Mesenchymal stem cell of adipose (primary cell): ENCODE data around the genes DGKE and MSI2.

GRCh38 chr17:55587442-55588246 is 135.0 kb downstream of the TMEM100 start:
- CAGE, long polyA plus RNA: no peak

DNA sequence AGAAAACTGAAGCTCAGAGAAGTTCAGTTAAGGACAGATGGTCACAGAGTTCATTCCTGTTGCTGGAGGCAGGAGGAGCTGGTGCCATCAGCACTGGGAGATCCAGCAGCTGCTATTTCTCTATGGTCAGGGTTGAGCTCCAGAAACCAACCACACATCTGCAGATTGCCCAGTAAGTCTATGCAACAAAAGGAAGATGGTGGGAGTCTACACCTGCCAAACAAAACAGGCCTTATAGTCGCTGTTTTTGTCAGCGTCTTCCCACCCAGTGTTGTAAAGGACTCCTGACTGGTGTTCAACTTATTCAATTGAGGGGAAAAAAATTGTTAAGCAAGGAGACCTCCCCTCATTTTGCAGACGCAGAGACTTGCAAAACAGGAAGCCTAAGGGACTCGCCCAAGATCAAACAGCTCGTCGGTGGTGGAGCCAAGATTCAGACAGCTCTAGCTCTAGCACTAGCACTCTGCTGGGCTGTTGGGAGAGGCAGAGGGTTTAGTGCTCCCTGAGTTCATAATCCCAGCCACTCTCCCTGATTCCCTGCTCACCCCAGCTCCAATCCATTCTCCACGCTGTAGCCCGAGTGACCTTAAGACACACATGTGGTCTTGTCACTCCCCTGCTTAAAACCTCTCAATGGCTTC is 9.0 kb downstream of the NOG start:
- CAGE, long polyA plus RNA: no peak

- CAGE, long polyA plus RNA: no peak
Measured at GRCh38 chr17:56833978-56834307, at the start of gene DGKE. Gene DGKE (plus strand): TSS chr17:56834151.

DNA sequence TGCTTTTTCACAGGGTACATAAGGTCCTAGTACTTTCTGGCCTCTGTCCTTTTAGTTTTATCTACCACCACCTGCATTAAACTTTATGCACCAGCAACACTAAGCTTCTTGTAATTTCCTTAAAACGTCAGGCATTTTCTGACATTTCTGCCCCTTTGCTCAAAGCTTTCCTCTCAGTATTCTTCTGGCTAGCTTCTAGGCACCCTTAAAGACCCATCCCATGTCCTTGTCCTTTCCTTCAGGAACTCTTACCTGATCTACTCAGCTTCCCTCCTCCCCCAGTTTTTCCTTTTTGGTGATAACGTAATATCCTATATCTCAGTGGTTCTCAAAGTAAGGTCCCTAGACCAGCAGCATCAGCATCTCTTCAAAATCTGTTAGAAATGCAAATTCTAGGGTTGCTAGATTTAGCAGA is 2.8 kb downstream of the DGKE start:
- CAGE, long polyA plus RNA: no peak

GRCh38 chr17:56887512-56888094 is 26.2 kb downstream of the TRIM25 start:
- CAGE, long polyA plus RNA: no peak

DNA sequence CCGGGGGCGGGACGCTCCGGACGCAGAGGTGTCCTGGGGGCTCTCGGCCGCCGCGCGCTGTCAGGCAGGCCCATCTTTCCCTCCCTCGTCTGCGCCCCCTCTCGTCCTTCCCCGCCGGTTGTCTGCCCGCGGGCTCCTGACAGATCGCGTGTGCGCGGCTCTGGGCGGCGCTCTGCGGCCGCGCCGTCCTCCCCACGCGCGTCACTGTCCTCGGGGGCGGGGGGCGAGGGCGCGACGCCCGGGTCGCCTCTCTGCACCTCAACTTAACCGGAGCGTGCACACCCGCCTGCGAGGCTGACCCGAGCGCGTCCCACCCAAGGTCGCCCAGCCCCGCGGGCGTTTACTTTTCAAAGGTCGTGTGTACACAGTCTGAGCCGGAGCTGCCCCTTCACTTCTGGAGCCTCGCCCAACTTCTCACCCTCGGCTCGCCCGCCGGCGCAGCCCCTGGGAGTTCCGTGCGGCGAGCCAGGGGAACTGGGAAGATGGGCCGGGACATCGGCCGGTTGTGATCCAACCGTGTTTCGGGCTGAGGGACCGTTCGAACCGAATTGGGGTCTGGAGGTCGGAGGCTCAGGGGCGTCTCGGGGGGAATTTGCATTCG is 568 bp downstream of the AKAP1 start:
- CAGE, long polyA plus RNA: no peak

GRCh38 chr17:57092096-57092684 is 7.1 kb downstream of the AKAP1 start:
- CAGE, long polyA plus RNA: no peak

DNA sequence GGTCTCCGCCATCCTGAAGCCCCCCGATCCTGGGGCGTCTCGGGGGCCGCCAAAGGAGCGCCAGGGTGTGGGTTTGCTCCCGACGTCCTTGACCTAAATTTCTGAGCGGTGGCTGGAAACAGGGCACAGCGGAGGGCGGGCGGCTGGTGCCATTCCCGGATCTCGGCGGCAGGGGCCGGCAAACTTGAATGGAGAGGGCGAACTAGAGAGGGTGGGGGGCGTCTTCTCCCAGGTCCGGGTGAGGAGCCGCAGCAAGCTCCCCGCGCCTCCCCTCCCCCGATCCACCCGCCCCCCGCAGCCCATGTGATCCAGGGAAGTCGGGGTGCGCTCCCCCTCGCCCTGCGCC is 435 bp upstream of the MSI2 start:
- CAGE, long polyA plus RNA: no peak

GRCh38 chr17:57256261-57257207 is at the start of gene MSI2:
Gene MSI2 (plus strand): TSS chr17:57256523.
- CAGE, long polyA plus RNA: no peak

GRCh38 chr17:57258411-57259009 is 2.2 kb downstream of the MSI2 start:
- CAGE, long polyA plus RNA: no peak

- CAGE, long polyA plus RNA: no peak
Measured at GRCh38 chr17:57278717-57279434, 22.6 kb downstream of the MSI2 start.

DNA sequence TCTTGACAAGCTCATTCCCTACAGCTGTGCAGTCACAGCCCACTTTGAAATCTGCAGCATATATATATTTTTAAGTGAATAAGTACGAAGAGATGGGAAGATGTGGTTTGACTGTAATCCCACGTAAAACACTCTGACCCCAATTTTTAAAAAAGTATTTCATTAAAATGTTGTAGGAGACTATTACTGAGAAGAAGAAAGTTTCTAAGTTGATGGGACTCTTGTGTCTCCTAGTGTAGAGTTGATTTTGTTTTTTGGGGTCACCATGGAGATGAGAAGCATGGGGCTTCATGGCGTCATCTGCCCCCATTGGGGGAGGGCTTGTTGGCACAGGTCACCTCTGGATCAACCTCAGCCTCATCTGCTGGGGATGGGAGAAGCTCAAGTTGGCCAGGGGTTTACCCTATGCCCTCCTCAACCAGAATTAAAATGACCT is 28.2 kb downstream of the MSI2 start:
- CAGE, long polyA plus RNA: no peak

DNA sequence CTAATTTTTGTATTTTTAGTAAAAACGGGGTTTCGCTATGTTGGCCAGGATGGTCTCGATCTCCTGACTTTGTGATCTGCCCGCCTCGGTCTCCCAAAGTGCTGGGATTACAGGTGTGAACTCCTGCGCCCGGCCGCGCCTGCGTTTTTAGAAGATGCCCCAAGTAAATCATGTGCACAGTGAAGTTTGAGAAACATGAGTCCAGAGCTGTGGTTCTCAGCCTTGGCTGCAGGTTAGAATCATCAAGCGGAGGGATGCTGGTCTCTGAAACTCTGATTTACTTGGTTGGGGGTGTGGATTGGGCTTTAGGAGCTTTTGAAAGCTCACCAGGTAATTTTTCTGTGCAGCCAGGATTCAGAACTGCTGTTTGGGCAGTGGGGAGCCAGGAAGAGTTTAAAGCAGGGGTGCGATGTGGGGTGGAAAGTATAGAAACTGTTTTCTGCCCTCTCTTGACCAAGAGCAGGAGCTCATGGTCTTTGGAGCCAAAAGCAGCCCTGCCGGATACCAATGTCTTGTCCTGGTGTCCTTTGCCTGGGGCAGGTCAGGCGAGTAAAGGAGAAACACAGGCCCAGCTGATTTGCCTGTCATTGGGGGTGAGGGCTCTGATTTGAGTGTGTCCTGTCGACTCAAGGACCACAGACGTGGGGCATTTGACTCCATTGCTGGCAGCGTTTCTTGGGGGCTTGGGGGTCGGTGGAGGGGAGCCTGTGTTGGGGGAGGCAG is 58.6 kb downstream of the MSI2 start:
- CAGE, long polyA plus RNA: no peak

DNA sequence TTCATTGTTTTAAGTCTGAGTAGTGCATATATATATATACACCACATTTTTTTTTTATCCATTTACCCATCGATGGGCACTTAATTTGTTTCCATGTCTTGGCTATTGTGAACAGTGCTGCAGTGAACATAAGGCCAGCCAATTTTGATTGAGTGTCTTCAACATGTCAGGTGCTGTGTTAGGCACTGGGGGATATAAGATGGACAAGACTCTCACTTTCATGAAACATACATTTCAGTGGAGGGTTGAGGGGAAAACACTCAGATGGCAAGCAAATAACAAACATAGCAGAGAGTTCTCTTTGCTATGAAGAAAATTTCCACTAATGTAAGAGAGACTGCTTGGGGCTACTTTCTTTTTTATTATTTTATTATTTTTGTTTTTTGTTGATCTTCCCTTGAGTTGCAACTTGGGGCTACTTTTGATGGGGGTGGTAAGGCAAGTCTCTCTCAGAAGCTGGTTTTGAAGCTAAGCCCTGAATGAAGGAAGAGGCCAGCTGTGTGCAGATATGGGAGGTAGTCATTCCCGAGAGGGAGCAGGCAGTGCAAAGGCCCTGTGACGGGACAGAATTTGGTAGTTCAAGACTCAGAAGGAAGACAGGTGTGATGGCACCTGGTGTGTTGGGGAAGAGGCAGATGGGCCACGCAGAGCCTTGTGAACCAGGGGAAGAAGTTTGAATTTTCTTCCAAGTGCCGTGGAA is 178.6 kb downstream of the MSI2 start:
- CAGE, long polyA plus RNA: no peak

DNA sequence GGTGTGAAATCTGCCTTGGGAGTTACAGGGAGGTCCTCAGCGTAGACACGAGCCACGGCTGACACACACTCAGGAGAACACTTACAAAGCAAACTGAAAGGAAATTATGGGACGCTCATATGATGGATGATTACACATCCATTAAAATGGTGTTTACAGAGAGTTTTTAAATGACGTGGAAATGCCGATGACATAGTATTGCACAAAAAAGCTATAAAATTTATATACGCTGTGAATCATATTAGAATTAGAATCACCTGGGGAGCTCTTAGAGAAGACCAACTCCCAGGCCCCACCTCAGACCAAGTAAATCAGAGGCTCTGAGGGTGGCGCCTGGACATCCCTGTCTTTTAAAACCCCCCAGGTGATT is 175.2 kb downstream of the CCDC182 start:
- CAGE, long polyA plus RNA: no peak

DNA sequence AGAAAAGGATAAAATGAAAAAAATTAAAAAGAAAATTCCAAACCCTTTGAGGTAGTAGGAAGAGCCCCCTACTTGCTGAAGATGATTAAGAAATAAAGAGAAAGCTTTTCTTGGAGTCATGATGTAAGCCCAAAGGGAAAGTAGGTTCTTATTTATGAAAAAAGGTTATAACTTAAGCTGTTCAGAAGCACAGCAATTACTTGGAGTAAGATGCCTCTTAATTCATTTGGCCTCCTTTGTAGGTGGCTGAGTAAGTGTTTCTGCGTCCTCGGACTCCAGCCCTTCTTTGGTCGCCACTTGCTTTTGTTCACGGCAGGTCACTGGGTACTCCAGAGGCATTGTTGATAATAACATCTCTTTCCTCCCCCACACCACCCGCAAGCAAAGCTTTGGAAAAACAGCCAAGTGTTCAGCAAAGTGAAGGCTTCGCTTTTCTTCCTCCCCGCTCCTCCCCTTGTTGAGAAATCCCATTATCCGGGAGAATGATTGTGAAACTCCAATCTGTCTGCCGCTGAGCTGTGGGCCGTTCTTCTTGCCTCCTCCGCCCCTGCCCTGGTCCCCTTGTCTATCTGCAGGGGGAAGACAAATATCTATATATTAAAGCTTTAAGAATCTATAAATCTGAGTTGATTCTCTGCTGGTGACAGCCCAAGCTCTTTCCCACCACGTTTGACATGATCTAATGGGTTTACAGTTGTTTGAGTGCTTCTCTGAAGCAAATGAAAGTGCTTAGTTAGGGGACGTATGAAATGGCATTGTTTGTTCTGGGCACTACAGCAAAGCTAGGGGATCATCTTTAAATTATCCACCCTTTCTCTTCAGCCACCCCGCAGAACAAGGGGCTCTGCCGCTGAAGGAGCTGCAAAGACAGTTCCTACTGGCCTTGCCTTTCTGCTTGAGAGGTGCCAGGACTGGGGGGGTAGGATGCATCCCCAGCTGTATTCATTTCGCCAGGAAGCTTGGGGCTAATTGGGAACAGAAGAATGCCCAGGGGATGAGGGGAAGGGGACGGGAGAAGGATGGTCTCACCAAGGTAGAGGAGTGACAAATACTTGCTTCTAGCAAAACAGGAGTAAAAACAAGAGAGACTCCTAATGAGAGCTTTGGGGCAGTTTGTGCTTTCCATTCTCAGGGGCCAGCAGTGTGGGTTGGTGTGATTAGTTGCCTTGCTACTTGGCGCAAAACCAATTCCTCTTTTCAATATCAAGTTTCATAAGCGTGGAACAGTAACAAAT is 167.1 kb downstream of the CCDC182 start:
- CAGE, long polyA plus RNA: no peak

- CAGE, long polyA plus RNA: no peak
Measured at GRCh38 chr17:57579161-57579413, 166.0 kb downstream of the CCDC182 start.

GRCh38 chr17:57726524-57727453 is 18.3 kb downstream of the CCDC182 start:
- CAGE, long polyA plus RNA: no peak

DNA sequence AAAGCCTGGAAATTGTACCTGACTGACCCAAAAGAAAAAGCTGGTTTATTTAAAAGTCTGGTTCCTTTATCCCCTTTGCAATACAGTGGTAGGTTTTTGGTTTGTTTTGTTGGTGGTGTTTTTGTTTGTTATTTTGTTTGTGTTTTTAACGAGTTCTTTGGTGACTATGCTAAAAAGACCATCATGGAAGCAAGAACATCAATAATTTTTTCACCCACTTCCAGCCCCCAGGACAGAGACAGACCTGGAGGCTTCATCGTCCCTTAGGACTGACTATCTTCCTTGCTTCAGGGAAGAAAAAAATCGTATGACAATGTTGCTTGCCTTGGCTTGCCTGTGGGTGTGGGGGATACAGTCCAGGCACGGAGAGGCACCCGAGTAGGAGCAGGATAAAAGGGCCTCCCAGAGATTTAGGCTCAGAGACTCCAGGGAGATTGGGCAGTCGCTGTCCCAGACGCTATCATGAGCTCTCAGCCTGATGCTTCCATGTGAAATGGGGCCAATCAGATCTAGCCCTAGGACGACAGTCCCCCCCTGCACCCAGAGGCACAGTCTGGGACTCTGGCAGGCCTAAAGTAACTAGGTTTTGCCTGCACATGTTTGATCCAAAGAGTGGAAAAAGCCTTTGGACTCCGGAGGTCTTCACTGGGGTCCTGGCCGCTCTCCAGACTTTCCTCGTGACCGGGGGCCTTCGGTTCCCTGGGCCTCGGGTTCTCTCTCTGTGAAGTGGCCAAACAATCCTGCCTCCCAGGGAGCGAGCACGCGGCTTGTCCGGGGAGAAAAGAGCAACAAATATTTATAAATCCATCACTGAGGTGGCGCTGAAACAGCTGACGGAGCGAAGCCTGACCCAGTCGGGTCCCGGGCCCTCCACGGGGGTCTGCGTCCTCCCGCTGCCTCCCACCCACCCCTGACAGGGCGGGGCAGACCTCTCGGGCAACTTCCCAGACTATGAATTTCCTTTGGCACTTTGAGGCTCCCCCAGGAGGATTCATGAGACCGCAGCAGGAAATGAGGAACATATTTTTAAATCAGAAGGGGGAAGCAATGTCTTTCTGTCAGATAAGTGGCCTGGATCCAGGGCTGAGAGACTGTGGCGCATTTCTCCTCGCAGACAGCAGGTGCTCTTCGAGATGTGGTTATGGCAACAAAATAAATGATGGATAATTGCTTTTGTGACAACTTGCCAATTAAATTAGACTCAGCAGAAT is 39.1 kb downstream of the MRPS23 start:
- CAGE, long polyA plus RNA: no peak

- CAGE, long polyA plus RNA: no peak
Measured at GRCh38 chr17:57839294-57839927, 10.4 kb downstream of the MRPS23 start.